Mesothelial cell of epicardium (in vitro differentiated cells): ENCODE measurements around a stretch of chr14.

DNA sequence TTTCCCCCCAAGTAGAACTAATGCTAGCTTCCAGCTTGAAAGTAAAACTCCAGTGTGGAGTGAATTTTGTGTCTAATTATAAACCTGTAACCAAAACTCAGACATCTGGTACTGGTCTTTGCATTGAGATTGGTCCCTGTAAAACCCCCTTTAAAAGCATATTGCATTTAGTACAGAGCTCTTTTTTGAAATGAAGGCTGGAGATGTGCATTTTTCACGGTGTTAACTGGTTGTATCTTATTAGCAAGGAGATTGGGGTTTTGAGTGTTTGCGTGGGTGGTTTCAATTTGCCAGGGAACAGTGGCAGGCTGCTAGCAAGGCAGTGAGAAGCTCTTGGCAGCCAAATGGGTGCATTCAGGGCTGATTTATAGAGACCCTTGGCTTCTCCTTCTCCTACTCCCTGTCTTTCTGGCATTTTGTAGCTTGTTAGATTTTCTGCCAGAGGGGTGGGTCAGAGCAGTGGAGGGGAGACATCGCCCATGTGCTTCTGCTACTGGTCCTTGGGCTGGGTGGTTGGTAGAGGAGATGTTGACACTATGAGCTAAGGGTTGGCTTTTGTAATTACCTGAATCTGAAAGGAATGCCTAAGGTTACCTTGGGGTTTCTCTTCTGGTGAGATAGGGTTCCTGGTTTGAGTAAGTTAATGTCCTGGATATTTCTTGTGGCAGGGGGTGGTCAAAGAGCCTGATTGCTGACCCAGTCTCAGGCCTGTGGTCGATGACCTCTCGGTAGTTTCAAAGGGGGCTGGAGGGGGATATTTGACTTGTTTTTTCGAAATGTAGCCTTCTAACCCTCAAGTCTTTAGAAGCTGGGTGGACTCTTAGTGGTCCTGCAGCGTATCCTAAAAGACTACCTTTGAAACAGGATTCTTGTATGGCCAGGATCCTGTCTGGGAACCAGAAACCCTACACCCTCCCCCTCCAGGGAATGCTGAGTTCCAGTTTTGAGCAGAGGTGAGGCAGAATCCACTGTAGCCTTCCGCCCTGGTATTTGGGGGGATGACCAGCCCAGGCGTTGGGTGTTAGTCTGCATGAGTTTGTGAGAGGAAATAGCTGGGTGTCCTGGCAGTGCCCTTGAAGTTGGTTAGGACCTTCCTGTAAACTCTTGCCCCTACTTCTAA lies 9.7 kb downstream of the CALM1 start:
- PRO-cap: no peak

DNA sequence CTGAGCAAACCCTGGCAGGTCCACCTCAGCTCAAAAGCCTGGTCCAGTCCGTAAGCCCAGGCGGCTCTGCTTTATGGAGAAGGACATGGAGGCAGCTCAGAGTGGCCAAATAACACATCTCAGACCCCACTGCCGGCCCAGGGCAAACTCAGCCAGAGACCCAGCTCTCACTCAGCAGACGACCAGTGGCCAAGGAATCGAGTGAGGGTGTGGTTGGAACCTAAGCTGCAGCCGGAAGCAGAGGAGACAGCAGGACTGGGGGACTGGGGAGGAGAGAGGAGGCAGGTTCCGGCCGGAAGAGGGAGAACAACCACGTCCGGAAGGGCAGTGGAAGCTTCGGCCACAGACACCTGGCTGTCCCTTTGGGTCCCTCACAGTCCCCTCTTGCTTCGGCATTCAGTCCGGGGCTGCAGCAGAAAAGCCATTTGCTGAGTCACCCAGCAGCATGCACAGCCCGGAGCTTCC lies 103.9 kb downstream of the CALM1 start:
- PRO-cap: no peak

DNA sequence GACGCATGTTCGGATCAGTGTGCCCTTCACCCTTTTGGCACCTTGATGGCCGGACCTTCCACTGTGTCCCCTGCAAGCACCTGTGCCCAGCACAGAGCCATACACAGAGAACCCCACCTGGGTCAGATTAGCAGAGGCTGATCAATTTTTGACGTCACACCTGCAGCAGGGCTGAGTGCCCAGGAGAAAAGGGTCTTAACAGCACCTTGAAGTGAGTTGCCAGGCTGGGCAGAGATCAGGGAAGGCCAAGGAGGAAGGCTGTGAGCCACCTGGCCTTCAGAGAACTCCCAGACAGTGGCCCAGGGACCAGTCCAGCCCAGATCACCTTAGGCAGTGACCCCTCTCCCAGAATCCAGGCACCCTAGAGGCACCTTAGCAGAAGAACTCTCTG lies 114.5 kb downstream of the CALM1 start:
- PRO-cap: no peak

- PRO-cap: no peak
These were observed 94.3 kb downstream of the TTC7B start for GRCh38 chr14:90721983-90722321.

DNA sequence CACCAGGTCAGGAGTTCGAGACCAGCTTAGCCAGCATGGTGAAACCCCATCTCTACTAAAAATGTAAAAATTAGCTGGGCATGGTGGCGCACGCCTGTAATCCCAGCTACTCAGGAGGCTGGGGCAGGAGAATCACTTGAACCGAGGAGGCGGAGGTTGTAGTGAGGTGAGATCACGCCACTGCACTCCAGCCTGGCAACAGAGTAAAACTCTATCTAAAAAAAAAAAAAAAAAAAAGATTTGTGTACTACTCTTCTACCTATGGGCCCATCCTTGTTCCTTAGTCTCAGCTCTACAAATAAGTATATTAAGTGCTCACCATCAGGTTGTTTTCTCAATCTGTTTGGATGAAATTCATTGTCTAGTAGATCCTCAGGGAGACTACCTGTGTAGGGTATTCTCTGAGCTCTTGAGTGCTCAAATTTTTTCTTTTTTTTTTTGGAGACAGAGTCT lies 37.5 kb downstream of the RPS6KA5 start:
- PRO-cap: no peak

DNA sequence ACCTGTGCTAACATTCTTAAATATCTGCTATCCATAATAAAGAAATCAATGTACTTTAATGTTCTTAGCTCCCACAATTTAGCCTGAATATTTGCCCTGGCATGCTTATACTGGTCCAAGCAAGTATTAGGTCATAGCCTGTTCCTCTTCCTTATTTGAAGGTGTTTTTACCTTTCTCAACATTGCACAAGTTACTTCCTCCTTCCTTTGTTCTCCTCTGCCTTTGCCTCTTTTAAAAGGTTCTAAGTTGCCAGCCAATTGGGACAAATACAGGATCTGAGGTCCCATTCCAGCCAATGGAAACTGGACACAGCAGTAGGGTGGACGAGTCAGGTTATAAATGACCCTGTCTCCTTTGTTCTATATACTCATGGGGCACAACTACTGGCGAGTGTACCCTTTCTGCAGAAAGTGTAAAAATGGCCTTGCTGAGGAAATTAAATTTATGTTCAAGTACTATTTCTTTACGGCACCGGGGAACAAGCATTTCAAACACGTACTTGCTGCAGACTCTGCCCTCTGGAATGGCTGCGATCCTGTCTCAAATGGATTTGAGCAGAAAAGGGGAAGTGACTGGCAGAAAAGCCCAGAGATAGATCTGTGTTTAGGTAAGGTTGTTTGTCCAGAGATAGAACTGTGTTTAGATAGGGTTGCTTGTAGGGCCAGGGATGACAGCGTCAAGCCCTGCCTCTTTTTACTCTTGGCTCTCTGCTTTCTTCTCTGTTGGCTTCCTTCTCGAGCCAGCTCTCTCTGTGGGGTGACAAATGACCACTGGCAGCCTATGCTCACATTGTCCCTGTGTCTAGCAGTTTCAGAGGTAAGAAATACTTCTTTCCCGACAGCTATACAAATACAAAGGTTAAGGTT lies 11.2 kb downstream of the DGLUCY start:
- PRO-cap: no peak

DNA sequence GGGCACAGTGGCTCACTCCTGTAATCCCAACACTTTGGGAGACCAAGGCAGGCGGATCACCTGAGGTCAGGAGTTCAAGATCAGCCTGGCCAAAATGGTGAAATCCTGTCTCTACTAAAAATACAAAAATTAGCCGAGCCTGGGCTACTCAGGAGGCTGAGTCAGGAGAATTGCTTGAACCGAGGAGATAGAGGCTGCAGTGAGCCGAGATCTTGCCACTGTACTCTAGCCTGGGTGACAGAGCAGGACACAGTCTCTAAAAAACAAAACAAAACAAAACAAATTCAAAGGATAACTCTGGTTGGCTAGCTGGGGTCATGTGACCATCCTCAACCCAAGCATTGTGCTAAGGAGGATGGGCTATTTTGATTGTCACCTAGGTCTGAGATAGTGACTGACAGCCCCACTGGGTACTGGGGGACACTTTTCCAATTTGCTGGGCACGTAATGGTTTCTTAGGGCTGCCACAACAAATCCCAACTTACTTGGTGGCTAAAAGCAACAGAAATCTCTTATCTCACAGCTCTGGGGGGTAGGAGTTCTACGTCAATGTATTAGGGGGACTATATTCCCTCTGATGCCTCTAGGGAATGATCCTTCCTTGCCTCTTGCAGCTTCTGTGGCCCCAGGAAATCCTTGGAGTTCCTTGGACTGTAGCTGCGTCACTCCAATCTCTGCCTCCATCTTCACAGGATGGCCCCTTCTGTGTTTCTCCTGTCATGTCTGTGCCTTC lies 12.0 kb downstream of the DGLUCY start:
- PRO-cap: no peak

GRCh38 chr14:91154721-91155320 lies 40.9 kb downstream of the DGLUCY start:
- PRO-cap: no peak

DNA sequence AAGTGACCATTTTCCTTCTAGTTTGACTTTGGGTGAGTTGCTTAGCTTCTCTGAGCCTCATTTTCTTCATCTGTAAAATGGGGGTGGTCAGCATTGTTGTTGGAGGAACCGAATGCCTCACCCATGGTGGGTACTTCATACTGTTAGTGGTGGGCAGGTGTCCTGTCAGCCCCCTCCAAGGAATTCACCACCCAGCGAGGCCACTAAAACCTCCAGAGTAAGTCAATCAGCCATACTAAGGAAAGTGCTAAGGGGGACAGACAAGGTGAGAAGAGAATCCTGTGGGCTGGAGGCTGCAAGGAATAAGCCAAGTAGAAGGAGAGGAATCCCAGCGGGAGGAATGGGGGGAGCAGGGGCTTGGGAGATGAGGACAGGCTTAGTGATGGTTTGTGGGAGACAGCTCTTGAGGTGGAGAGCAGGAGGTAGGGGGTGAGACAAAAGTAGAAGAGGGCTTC lies 28.7 kb downstream of the GPR68 start:
- PRO-cap: no peak

DNA sequence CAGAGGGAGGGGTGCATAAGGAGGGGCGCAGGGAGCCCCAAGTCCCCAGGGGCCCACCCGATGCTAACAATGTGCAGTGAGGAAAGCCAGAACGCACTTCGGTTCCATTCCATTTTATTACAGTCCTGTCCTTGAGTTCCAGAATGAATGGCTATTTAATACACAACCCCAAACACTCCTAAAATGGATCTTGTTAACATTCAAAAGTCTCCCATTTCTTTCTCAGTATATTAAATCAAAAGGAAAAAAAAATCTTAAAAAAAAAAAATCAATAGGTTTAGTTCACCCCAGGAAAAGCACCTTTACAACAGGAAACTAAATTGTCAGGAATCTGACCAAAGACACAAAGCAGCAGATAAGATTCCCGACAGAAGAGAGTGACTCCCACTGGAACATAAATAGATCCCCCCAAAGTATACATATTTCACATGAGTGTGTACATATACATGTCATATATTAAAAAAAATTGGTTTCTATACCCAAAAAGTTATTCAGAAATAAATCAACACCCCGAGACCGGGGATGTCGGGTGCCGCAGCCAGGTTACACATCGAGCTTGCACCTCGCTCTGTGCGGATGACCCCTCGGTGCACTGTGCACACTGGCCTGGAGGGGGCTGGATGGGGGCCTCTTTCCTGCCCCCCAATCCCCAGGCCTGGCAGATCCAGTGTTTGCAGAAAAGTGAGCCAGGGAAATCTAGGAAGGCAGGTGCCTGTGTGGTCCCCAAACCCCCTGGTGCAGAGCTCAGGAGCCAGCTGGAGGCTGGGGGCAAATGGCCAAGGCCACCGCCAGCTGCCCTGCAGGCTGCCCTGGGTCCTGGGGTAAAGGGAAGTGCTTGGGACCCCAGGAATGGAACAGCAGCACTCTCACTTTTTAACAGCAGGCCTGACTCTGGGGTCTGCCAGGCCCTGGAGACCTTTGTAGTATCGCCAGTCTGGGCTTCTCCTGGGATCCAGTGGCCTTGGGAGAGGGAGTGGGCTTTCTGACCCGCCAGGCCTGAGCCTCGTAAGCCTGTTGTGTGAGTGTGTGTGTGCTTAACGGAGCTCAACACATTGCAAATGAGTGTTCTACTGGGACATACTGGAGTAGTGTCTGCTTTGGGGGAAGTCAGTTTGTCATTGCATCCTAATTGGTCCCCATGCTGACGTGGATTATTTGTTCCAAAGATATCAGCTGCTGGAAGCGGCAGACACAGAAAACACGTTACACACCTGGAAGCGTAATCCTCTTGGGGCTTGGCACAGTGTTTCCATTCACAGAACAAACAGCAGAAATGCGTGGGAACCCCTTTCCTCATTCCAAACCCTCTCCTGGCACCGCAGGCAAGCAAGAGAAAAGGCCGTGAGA lies 27.2 kb upstream of the GPR68 start:
- PRO-cap: no peak

- PRO-cap: no peak
These were observed 80.2 kb upstream of the GPR68 start for GRCh38 chr14:91324667-91325087.

DNA sequence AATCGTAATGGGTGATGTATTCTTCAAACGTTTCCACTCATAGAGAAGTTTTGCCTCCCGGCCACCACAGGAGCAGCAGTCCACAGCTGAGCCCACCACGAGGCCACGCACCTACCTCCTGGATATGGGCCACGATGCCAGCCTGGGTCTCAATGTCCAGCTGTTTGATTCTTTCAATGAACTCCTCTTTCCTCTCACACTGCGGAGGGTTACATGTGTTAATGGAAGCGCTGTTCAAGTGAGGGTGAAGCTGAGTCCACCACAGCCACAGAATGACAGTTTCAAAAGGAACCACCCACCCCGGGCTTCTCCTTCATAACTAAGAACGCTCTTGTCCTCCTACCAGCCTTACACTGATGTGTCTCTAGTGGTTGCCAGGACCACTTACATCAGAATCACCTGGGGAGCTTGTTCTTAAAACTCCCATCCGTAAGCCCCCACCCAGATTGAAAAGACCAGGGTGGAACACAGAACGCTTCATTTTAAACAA lies 75.3 kb downstream of the CCDC88C start:
- PRO-cap: no peak

DNA sequence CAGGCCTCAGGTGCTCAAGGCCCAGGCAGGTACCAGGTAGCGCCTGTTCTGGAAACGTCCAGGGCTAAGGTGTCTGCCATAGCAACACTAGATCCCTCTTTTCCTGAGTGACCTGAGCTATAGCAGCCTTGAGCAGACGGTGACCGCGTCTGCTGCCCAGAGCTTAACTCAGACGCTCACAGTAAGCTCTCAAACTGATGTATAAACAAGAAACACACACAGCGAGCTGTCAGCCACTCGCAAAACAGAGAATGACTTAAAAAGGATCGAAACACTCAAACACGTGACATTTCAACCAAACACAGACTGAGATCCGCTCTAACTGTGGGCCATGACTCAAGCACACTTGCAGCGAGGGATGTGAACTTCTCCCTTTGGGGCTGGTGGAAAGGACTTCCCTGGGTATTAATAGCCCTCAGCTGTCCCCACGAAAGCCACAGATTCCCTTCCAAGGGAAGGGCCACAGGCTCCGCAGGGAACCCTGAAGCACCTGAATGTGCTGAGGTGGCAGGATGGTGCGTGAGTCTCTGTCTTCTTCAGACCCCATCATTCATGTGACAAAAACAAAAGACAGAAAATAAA lies 29.1 kb downstream of the CCDC88C start:
- PRO-cap: no peak

DNA sequence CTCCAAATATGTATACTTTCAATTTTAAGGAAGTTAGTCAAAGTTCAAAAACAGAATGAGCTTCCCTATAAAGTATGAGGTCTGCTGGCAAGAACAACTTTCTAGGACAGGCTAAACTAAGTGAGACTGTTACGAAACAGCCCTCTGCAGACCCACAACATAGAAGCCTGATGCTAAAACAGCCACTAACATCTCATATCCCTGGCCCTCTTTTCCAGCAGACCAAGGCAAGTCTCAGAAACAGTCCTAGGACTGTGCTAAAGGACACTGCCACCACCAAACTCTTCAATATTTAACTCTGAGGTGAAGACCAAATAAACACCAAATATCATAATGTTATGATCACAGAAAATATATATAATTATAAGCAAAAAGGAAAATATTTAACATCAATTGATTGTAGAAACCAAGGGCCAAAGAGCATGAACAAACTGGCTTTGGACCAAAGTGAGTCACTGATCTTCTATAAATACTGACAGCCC lies 27.7 kb downstream of the PPP4R3A start:
- PRO-cap: no peak

GRCh38 chr14:92122731-92123149 lies 971 bp downstream of the CPSF2 start:
- PRO-cap: no peak

DNA sequence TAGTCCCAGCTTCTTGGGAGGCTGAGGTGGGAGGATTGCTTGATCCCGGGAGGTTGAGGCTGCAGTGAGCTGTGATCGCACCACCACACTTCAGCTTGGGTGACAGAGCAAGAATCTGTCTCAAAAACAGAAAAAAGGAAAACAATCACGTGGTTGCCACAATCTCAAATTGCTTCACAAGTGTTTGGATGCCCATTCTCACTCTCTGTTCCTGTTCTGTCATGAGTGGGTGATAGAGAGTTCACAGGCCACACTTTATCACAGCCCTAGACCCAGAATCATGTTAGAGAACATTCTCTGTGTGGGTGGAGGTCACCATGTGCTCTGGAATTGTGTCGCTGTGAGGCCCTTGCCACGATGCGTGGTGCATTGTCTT lies 91.6 kb downstream of the SLC24A4 start:
- PRO-cap: no peak

- PRO-cap: no peak
These were observed 9.7 kb upstream of the RIN3 start for GRCh38 chr14:92503795-92504423.

DNA sequence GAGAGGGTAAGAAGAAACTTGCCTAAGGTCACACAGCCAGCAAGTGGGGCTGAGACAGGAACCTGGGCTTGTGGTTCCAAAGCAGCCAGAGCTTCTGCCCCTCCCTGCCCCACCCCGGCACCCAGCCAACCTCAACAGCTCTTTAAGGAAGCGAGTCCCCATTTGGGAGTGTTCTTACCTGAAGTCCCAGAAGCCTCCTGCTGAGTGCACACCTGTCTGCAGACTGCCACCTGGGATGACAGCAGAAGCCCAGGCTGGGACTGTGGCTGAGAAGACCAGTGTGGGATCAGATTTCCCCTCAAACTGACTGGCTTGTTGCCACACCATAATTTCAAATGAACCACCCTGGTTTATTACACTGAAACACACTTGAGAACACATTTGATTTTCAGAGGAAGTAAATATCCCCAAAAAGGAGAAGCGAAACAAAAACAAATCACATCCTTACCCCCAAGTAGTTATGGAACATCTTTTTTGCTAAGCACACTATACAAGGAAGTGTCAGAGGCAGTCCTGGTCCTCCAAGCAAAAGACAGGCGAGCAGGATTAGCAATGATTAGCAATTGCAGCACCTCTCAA lies 6.3 kb upstream of the RIN3 start:
- PRO-cap: no peak

DNA sequence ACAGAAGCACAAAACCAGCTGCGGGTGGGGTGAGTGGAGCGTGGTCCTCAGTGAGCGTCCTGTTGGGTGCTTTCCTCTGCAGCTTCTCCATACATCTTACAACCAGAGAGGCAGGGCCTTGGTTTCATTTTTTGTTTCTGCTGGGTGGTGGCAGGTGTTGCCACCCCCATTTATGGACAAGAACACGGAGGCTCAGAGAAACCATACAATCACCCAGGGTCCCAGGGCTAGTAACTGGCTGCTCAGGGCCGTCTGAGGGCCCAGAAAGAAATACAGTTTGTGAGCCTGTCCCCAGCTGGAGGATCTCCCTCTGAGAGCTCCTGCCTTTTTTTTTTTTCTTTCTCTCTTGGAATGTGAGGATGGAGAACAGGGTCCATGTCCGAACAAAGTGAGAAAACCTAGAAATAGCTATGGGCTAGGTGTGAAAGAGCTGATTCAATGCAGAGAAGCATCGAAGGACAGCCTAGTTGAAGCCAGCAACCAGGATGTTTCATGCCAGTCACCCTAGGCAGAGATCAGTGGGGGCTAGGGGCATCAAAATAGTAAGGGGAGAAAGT lies 55.8 kb downstream of the RIN3 start:
- PRO-cap: no peak

DNA sequence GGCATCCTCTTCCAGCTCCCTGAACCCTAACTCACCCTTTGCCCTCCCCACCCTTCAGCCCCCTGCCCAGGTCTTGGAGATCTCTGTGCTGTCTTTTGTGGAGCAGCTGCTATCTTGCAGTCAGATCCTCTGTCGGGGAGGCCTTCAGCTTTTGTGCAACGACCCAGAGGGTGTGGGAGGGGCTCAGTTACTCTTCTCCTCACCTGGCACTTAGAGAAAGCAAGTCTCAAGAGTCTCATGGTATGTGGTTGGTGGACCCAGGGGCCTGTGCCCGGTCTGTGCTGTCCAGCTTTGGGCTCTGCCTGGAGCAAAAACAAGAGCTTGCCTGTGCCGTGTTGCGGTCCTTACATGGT lies 89.7 kb downstream of the RIN3 start:
- PRO-cap: no peak